ENCODE measurements around the genes CSTPP1 and SPI1.

GRCh38 chr11:46254128-46254648 is 23.3 kb upstream of the CREB3L1 start:
- RRBS: no CpG with 5 or more reads among the region's 9 CpGs

- RRBS: no CpG with 5 or more reads among the region's 11 CpGs
Observed at GRCh38 chr11:46285552-46285984, 8.1 kb downstream of the CREB3L1 start.

DNA sequence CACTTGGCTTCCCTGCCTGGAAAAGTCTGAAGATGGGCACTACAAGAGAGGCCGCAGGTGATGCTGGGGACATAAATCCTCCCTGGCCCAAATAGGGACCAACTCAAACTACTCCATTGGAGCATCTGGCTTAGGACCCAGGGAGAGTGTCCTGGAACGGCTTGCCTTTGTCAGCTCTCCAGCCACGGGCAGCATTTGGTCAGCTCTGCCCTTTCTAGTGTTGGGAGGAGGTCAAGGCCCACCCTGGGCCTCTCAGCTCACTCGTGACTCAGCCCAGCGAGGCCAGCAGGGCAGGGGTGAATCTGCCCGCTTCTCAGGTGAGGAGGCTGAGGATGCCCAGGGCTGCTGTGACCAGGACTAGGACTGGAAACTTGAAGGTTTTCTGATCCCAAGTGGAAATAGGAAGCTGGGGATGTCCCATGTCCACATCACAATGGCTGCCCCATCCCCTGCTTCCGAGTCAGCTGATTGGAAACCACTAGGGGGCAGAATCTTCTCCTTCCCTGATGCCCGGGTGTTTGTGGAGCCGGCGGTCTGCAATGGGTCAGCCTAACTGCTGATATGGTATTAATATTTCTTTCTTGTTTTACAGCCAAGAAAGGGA is 1.5 kb downstream of the MDK start:
- RRBS: no CpG with 5 or more reads among the region's 10 CpGs

GRCh38 chr11:46672178-46672852 is 28.1 kb downstream of the ARHGAP1 start:
- RRBS: no CpG with 5 or more reads among the region's 12 CpGs

DNA sequence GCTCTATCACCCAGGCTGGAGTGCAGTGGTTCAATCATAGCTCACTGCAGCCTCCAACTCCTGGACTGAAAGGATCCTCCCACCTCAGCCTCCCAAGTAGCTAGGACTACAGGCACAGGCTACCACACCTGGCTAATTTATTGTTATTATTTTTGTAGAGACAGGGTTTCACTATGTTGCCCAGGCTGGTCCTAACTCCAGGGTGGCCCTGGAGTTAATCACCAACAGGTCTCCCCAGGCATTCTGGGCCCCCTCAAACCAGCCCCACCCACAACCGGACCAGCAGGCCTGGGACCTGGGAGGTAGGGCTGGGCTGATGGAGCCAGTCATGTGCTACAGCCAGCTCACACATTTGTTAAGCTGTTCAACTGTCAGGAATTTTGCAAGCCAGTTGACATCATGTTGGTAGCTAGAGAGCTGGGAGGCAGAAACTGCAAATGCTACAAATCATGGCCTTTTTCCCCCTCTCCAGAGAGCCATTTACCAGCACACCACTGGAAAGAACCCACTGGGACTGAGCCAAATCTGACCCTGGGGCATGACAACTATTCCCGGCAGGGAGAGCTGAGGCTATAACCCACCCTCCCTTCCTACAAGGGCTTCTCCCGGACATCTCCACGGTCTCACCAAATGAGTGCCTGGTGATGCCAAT is 6.9 kb downstream of the ARHGAP1 start:
- RRBS: no CpG with 5 or more reads among the region's 4 CpGs

DNA sequence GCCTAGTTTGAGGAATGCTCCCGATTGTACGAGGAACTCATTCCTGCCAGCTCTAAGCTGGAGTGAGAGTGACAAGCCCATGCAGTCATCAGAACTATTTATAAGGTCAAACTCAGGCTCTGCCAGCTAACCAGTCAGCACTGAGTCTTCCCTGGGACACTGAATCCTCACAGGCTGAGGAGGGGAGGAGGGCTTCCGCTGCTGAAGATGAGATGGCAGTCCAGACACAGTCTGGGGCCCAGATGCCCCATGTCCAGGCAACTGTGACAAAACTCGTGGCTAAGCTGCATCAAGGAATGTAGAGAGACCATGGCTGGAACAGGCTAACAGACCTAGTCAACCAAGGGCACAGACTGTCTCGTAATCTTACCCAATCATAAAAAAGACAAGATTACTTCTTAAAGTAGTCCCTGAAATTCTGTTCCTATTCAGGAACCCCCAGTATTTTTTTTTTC is 3.9 kb downstream of the LRP4 start:
- RRBS: no CpG with 5 or more reads among the region's 5 CpGs

DNA sequence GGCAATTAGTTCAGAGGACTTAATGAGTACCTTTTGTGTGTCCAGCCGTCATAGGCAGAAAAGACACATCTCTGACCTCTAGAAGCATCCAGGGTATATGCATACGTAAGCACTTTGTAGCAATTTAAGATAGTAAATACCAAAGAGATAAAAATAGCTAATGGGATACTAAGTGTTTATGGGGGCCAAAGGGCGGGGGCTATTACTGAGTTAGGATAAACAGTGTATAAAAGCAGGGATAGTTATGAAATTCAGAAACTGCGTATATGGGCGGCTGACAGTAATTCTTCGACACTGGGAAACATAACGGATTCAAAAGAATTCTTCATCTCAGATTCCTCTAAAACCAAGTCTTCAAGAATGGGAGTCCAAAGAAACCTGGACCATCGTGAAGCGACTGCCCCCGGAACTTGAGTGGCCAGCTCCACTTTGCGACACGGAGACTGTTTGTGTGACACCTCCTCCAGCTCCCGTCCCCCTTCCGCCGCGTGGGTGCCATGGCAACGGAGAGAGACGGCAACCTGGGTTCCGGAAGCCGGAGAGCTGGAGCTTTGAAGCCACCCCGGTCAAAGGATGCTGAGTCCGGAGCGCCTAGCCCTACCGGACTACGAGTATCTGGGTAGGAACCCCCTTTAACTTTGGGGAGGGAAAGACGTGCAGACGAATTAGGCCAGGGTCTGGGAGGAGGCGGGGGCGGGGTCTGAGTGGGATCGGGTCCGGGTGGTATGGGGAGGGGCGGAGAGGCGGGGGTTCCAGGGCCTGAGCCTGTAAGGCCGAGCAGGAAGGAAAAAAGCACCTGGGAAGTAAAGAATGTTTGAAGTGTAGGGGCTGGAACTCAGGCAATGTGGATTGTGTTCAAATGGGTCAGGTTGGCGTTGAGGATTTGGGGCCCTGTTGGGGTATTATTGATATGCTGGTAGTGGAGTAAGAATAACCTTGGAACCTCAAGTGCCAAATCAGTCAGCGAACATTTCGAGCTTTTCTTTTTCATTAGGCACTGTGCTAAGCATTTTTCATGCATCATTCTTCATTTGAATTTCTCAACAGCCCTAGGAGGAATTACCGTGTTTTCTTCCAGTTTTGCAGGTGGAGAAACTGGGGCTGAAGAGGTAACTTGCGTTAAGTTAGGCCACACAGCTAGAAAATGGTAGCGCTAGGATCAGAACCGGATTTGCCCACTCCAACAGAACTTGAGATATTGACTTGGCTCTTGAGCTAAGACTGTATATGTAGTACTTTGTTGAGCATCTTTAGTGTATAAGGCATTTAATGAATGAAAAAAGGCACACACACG is at the start of gene CSTPP1:
CSTPP1 (plus strand) TSS at position 529 of the 1,294 bp plus-strand sequence.
- RRBS: 0% methylated on average over 2 of the region's 42 CpGs

DNA sequence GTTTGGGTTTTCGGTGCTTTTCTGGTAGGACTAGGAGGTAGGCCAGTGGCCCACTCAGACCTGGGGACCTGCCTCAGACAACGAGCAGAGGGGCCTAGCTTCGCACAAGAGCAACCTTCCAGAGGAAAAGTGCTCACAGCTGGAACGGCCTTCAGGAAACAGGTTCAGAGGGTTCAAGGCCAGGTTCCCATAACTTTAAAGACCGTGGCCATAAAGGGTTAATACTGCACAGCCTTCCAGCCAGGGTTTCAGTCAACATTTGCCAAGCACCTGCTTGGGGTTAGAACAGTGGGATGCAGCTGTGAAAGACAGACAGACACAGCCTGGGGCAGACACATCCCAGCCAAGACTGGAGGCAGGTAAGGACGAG is 14.4 kb downstream of the ARFGAP2 start:
- RRBS: no CpG with 5 or more reads among the region's 6 CpGs

DNA sequence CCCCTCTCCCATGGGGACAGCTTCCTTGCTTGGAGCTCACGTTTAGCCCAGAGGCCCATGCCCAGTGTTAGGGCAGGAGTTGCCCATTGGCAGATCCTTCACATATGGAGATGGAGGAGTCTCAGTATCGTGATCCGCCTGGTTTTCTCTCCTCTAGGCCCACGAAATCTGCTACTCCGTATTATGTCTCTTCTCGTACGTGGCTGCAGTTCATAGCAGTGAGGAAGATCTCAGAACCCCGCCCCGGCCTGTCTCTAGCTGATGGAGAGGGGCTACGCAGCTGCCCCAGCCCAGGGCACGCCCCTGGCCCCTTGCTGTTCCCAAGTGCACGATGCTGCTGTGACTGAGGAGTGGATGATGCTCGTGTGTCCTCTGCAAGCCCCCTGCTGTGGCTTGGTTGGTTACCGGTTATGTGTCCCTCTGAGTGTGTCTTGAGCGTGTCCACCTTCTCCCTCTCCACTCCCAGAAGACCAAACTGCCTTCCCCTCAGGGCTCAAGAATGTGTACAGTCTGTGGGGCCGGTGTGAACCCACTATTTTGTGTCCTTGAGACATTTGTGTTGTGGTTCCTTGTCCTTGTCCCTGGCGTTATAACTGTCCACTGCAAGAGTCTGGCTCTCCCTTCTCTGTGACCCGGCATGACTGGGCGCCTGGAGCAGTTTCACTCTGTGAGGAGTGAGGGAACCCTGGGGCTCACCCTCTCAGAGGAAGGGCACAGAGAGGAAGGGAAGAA is 23.4 kb downstream of the MYBPC3 start:
- RRBS: no CpG with 5 or more reads among the region's 19 CpGs

DNA sequence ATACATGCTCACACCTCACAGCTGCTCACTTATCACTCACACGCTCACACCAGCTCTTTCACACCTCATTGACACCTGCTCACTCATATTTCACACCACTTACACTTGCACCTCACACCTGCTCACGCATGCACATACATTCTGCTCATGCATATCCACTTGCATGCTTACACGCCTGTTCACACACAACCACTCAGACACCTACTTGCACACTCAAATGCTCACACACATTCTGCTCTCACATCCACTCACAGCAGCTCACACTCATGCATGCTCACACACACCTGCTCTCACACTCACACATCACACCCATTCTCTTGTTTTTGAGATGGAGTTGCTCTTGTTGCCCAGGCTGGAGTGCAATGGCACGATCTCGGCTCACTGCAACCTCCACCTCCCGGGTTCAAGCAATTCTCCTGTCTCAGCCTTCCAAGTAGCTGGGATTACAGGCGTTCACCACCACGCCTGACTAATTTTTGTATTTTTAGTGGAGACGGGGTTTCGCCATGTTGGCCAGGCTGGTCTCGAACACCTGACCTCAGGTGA is 4.8 kb upstream of the MYBPC3 start:
- RRBS: no CpG with 5 or more reads among the region's 11 CpGs

DNA sequence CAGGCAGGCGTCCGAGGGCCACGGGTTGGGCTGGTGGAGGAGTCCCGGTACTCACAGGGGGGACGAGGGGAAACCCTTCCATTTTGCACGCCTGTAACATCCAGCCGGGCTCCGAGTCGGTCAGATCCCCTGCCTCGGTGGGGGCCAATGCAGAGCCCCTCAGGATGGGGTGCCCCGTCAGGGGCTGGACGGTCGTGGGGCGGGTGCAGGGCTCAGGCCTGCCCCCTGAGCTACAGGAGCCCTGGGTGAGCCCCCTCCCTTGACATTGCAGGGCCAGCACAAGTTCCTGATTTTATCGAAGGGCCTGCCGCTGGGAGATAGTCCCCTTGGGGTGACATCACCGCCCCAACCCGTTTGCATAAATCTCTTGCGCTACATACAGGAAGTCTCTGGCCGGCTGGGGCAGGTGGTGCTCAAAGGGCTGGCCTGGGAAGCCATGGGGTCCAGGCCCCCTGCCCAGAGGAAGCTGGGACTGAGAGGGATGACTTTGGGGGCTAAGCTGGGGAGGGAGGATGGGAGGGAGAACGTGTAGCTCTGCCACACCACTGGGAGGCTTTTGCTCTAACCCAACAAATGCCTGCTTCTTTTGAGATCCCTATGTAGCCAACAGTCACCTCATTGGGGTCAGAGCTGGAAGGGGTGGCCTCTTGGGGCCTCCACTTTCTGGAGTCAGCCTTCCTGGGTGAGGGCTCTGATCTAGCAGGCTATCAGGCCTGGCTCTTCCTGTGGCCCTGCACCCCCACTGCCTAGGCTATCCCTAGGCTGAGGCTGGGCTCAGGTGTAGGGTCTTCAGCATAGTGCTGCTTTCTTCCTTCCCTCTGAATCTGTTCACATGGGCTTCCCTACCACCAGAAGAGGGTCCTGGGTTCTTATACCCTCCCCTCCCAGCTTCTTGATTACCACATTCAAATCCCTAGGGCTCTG is at the start of gene SPI1:
SPI1 (minus strand) TSS at position 294 of the 924 bp plus-strand sequence.
- RRBS: 85% methylated on average over 4 of the region's 21 CpGs

- RRBS: no CpG with 5 or more reads among the region's 12 CpGs
Observed at GRCh38 chr11:47391020-47391652, 12.8 kb upstream of the SPI1 start.

GRCh38 chr11:47417400-47418606 is 8.4 kb downstream of the PSMC3 start:
- RRBS: 88% methylated on average over 2 of the region's 15 CpGs

- RRBS: no CpG with 5 or more reads among the region's 11 CpGs
Observed at GRCh38 chr11:47524218-47525285, 28.4 kb downstream of the CELF1 start.

DNA sequence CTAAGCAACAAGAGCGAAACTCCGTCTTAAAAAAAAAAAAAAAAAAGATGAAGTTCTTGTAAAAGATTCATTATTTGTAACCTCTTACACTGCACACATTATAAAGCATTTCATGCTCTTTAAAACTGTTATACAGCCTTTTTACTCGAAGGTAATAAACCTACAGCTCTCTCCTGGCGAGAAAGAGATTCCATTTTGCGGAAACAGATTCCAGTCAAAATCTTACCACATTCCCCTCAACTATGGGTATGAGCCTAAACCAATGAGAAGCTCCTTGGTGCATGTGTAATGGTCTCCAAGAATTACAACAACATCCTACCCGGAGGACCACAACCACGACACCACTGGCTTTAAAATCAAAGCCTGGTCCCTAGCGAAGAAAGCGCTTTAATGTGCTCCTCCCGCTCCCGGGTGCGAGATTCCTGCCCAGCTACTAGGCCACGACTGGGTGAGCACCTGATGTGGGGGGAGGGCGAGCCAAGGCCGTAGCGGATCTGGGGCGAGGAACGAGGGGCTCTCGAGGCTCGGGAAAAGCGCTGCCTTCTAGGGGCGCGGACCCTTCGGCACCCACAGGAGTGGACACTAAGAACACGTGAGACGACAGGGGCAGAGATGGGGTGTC is 835 bp downstream of the CELF1 start:
- RRBS: 1% methylated on average over 6 of the region's 26 CpGs

GRCh38 chr11:47589376-47589850 is 2.9 kb downstream of the FAM180B start:
- RRBS: 37% methylated on average over 26 of the region's 38 CpGs

GRCh38 chr11:47589921-47590651 is 3.6 kb downstream of the FAM180B start:
- RRBS: 6% methylated on average over 14 of the region's 115 CpGs

- RRBS: no CpG with 5 or more reads among the region's 6 CpGs
Observed at GRCh38 chr11:47723875-47724425, 8.8 kb upstream of the AGBL2 start.

DNA sequence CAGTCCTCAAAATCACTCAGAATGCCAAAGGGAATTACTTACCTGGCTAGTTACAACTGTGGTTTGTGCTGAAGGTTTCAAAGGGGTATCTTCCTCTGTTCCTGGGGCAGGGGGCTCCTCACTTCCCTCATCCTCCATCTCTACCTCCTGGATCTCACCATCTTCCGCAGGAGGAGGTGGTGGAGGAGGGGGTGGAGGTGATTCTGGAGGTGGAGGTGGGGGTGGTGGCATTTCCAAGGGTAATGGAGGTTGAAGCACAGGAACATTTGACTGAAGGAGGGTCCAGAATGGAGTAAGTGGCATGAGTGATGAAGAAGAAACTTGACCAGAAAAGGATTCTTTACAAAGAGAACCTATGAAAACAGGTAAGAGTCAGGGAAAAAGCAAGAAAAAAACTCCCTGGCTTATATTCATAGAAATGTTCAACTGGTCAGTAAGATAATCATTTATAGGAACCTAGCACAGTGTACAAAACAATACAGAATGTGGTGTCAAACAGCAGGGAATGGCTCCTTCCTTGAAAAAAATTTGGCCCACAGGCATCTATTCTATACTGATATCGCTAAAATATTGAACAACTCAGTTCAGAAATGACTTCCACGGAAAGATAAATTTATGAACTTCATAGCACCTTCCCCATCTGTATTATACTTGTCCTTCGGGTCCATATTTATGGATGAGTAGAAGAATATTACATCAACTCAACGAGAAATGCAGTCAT is 9.4 kb upstream of the AGBL2 start:
- RRBS: no CpG with 5 or more reads among the region's 5 CpGs

DNA sequence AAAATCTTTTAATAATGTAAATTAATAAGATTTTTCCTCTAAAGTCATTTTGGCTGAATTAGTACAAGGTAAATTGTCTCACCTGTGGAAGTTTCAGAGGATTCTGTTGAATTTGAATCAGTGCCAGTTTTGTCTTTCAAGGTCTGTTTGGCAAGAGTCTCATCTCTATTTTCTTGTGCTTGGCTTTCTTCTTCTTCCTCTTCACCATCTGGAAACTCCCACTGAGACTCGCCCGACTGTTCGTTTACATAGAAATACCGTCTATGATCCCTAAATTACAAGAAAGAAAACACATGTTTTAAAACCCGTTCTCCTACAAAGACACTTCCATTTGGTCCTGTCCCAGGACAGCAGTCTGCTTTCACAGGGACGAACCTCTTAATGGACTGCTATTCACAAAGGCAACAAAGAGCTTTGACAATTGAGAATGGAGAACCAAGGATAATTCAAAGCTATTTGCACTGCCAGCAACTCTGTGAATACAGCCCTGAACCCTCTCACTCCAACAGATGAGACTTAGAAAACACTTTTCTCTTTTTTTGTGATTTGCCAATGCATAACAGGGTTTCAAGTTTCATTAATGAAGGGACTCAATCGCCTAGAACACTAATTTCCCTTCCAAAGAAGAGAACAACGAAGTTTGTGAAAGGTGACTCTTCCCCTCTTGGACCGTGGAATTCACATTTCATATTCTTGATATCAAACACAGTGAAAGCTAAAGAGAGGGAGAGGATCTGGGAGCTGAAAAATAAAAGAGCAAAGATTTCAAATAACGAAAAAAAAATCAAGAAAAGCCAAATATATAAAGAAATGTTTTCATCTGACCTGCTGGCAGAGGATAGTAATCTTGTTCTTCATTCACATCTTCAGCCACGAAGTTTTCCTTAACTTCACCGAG is 16.4 kb upstream of the AGBL2 start:
- RRBS: no CpG with 5 or more reads among the region's 12 CpGs

Measured in choroid plexus epithelial cell (primary cell).